Peyer's patch (tissue), 4 donors: Measurements from ENCODE around the gene TEX51.

DNA sequence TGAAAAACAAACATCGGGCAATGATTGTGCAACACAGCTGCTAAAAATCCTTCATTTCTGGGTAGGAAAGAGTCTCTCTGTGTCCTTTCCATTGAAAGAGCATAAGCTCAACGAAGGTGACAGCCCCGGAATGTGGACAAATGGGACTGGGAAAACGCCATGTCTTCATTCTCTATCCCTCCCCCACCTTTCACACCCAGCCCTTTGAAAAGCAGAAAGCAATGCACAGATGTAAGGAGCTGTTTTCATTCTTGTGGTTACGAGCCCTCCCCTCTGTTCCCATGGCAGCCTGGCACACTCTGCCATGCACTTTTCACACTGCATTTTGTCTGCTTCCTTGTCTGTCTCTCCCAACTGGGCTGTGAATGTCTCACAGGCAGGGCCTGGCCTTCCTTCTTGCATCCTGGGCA, 16.1 kb downstream of the TMEM177 start:
- PRO-cap: no peak
- RAMPAGE, long total RNA, 4 experiments: no peak in any of the 4 experiments

DNA sequence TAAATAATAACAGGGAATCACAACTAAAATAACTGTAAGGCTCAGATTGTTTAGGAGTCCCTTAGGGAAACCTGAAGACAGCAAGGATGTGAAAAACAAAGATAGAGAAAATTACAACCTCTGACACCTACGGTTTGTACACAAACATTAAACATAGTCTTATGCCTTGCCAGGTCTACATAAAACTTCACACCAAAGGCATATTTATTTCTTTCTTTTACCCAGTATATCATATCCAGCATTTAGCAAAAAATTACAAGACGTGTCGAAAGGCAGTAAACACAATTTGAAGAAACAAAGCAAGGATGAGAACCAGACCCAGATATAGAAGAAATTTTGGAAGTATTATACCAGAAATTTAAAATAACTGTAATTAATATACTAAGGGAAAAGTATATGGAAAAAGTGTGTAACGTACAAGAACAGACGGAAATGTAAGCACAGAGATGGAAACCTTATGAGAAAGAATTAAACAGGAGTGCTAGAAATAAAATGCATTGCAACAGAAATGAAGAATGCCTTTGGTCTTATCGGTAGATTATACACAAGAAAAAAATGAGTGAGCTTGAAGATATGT, 111.5 kb upstream of the EPB41L5 start:
- PRO-cap: no peak
- RAMPAGE, long total RNA, 4 experiments: no peak in any of the 4 experiments

DNA sequence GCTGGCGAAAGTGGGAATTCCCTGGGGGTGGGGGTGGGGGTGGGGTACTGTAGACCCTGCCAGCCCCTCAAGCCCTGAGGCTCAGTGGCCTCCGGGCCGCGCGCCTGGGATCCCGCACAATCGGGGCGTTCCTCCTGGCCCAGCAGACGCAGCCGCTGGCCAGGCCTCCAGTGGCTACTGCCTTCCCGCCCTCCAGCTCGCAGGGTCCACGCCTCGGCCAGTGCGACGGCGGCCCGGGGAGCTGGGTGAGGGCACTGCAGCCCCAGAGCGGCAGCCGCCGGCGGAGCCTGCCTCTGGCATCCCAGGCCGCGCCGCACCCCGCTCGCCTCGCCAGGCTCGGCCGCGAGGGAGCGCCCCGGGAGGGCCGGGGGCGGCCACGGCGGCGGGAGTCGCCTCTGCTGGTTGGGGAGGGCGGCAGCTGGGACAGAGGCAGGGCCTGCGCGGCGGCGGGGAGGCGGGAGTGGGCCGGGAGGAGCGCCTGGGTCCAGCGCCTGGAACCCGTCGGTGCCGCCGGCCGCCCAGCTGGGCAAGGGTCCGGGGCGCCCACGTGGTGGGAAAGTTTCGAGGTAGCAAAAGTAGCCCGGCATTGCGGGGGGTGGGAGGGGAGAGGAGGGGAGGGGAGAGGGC, 1.7 kb upstream of the INHBB start:
- PRO-cap: no peak
- RAMPAGE, long total RNA, 4 experiments: no peak in any of the 4 experiments

DNA sequence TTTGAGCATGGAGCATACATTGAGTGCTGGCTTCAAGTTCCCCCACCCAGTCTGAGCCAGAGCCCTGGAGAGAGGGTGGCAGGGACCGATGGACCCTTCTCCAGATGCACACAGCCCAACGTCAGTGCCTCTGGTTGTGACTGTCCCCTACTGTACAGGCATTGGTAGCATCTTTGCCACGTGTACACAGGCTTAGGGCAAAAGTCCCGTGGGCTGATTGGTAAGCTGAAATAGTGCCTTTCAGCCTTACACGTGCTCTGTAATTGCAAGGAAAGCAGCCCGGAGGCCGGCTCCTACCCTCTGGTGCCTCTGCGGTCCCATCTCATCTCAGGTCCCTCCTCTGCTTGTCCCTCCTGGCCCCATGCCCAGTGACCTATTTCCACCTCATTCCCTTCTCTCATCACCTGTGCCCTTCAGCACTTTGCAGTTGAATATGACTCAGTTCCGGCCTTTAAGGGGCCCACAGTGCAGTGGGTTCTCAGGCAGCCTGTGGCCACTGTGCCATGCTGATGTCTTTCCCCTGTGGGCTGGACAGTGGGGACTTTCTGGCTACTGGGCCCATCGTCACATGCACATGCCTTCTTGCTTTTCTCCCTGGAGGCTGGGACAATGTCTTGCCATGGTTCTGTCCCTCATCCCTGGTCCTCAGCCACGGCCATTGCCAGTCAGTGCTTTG, 154.2 kb downstream of the INHBB start:
- PRO-cap: no peak
- RAMPAGE, long total RNA, 4 experiments: no peak in any of the 4 experiments

- PRO-cap: bidirectional peak, plus-strand start at chr2:120526582, minus-strand start at chr2:120526348
- RAMPAGE, long total RNA, 4 experiments: no peak in any of the 4 experiments
These were observed 180.3 kb downstream of the INHBB start for GRCh38 chr2:120526113-120526662.

DNA sequence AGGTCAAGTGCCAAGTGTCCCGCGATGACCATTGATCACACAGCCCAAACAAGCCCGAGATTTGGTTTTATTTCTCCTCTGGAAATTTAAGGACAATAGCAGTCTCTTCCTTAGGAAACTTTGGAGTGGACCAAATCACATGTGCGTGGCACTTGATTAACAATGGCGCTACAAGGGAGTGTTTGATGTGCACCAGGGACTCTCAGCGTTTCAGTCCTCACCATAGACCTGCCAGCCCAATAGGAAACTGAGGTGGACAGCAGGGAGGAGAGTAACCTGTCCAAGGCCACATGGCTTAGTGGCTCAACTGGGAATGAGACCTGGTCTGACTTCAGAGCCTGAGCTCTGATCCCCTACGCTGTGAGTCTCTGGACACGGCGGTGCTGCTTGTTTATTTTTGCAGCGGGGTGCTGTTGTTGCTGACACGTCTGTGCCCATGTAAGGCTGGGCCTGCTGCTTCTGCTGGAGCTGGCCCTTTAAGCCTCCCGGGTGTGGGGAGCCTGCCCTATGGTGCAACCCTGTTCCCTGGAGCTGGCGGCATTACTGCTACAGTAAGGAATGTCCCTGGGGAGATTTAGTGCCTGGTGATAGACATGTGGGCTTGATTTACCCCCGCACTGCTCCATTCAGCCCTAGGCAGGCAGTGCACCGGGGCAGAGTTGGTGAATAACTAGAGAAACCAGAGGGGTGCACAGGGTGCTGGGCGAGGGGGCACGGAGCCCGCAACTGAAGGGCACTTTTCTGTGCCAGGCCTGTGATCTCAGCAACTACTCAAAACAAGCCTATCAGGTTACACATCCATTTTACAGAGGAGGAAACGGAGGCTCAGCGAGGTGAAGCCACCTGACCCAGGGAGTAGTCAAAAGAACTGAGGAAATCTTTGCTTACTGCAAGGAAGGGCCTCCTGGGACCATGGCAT, 194.4 kb downstream of the INHBB start:
- PRO-cap: no peak
- RAMPAGE, long total RNA, 4 experiments: no peak in any of the 4 experiments

GRCh38 chr2:120738706-120739036, 3.0 kb downstream of the GLI2 start:
- PRO-cap: no peak
- RAMPAGE, long total RNA, 4 experiments: no peak in any of the 4 experiments

GRCh38 chr2:120758130-120758811, 22.6 kb downstream of the GLI2 start:
- PRO-cap: no peak
- RAMPAGE, long total RNA, 4 experiments: no peak in any of the 4 experiments

- PRO-cap: no peak
- RAMPAGE, long total RNA, 4 experiments: no peak in any of the 4 experiments
These were observed 98.8 kb downstream of the TFCP2L1 start for GRCh38 chr2:121186178-121186621.

GRCh38 chr2:121210718-121211577, 74.1 kb downstream of the TFCP2L1 start:
- PRO-cap: bidirectional peak, plus-strand start at chr2:121211051, minus-strand start at chr2:121210769; bidirectional peak, plus-strand start at chr2:121211513, minus-strand start at chr2:121211331
- RAMPAGE, long total RNA, 4 experiments: no peak in any of the 4 experiments

- PRO-cap: bidirectional peak, plus-strand start at chr2:121283228, minus-strand start at chr2:121282938
- RAMPAGE, long total RNA, 4 experiments: no peak in any of the 4 experiments
These were observed 2.2 kb downstream of the TFCP2L1 start for GRCh38 chr2:121282464-121283450.

DNA sequence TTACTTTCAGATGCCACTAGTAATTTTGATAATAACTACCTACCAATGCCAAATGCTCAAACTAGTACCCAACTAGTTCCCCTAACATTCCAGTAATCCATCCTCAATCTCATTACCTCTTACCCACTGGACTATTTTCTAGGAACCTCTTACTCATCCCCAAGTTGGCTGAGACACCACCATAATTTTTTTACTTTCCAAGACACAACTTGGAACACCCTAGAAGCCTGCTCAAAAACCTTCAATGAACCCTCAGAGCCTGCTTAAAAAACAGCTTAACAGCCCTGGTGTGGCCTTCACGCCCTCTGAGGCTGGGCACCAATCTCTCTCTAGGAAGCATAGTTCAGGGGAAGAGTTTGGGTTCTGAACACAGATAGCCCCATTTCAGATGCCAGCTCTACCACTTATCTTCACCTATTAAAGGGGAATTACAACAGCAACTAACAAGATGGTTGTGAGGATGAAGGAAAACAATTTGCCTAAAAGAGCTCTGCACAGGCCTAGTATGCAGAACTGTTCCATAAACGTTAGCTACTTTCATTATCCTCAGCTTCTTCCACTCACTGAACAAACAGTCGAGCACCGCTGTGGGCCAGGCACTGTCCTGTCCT, 82.5 kb downstream of the CLASP1 start:
- PRO-cap: no peak
- RAMPAGE, long total RNA, 4 experiments: start-site peak on the minus strand in 1 of 4 experiments, centred at position 284 of the sequence, 7 reads per replicate

GRCh38 chr2:121707873-121708086, 28.9 kb downstream of the NIFK start:
- PRO-cap: unidirectional peak, plus-strand start at chr2:121708007
- RAMPAGE, long total RNA, 4 experiments: no peak in any of the 4 experiments

DNA sequence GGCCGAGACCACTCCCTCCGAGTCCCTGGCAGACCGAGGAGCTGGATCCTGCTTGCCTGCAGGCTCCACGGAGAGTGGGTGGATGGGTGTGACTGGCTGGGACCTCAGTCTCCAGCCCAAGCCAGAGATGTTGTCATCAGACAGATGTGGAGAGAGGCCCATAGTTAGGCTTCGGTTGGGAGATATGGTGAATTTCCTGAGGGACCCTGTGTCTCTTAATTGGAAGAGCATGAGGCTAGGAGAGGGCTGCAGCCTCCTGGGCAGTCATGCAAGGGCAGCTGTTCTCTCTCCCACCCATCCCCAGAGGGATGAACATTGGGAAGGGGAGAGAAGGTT, 76.5 kb downstream of the TSN start:
- PRO-cap: no peak
- RAMPAGE, long total RNA, 4 experiments: no peak in any of the 4 experiments

GRCh38 chr2:122019706-122020222, 264.3 kb downstream of the TSN start:
- PRO-cap: no peak
- RAMPAGE, long total RNA, 4 experiments: no peak in any of the 4 experiments

DNA sequence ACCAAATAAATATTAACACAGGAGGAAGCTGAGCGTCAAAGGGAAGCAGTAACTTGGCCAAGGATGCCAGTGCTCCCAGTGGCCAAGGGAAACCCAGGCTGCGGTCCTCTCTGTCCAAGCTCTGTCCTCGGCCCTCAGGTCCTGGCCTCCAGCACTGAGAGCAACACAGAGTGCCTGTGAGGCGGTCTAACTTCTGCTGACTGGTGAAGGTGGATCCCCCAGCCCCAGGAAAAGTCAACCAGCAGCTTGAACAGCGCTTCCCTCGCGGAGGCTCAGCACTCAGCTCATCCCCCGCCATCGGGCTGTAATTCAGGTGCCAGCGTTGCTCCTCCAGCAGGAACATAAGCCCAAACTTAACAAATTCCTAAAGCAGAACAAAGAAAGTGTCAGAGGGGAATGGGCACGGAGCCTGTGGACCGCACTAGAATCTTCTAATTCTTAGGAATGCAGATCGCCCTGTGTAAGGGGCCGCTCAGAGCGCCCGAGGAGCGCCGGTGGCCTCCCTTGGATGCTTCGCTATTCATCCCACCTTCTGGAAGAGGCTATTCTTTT, 905.4 kb downstream of the TSN start:
- PRO-cap: no peak
- RAMPAGE, long total RNA, 4 experiments: no peak in any of the 4 experiments

DNA sequence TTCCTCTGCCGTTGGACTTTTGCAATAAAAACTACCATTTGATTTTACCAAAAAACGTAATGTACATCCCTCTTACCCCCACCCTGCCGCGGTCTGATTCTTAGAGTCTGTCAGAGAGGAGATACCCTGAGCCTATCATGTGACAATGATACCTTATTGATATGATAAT, 887 bp downstream of the GYPC start:
- PRO-cap: no peak
- RAMPAGE, long total RNA, 4 experiments: no peak in any of the 4 experiments

GRCh38 chr2:126898736-126898977, at the start of gene TEX51:
Gene TEX51 (plus strand): TSS chr2:126898890.
- PRO-cap: no peak
- RAMPAGE, long total RNA, 4 experiments: no peak in any of the 4 experiments

GRCh38 chr2:126971703-126971975, 72.9 kb downstream of the TEX51 start:
- PRO-cap: no peak
- RAMPAGE, long total RNA, 4 experiments: no peak in any of the 4 experiments

- PRO-cap: no peak
- RAMPAGE, long total RNA, 4 experiments: no peak in any of the 4 experiments
These were observed 103.5 kb downstream of the BIN1 start for GRCh38 chr2:127003411-127003831.